AG09309 (cell line): ENCODE measurements around the gene GFRA1.

GRCh38 chr10:116210818-116211503 lies 62.0 kb downstream of the GFRA1 start:
- RRBS: no CpG with 5 or more reads among the region's 6 CpGs

DNA sequence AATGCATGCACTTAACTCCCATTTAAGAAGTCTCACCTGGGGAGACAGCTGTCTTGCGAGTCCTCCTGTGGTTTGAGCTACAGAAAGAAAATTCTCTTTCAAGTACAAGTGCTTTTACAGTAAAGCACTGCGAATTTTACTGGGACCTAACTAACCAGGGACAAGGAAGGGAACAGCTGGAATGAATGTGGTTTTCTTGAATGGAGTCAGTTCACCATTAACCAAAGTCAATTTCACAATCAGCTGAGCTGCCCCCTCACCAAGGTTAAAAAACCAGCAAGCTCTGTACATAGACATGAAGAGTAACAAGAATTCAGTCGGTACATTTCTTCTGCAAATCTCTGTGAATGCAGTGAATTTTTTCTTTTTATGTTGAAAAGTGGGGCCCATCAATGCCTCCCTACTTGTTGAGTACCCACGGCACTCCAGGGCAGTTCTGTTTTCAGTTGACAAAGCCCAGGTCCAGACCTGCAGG lies 56.3 kb downstream of the GFRA1 start:
- RRBS: no CpG with 5 or more reads among the region's 4 CpGs

DNA sequence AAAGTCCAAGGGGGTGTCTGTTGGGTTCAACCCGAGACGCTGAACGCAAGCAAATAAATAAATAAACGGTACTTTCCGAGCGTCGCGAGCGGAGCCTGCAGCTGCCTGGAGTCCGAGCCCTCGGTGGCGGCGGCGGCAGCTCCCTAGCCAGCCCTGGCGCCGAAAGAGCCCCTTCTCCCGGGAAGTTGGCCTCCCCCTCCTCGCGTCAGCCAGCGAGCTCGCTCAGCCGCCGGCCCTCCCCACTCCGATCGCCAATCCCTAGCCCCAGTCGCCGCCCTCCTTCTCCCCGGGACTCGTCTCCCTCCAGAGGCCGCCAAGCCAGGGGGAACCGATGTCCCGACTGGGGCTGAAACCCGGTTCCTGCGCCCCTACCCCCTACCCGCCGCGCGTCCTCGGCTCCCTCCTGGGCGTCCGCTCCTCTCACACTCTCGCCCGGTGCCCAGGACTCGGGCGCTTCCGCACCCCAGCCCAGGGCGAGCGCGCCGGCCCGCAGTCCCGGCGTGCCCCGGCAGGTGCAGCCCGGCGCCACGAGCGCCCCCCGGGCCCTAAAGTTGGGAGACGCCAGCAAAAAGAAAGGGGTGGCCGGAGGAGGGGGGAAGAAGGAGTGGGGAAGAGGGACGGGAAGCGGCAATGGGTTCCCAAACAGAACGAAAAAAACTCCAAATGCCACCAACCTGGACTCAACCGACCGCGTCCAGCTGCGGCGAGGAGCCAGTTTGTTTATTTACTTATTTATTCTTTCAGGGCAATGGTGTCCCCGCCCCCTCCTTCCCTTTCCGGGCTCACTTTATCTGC lies at the start of gene GFRA1:
GFRA1 (minus strand) TSS at position 718 of the 795 bp plus-strand sequence.
- RRBS: 4% methylated on average over 33 of the region's 71 CpGs

- RRBS: no CpG with 5 or more reads among the region's 22 CpGs
Observed at GRCh38 chr10:116274045-116274377, 1.0 kb upstream of the GFRA1 start.

GRCh38 chr10:116274378-116274762 lies 1.4 kb upstream of the GFRA1 start:
- RRBS: no CpG with 5 or more reads among the region's 25 CpGs

DNA sequence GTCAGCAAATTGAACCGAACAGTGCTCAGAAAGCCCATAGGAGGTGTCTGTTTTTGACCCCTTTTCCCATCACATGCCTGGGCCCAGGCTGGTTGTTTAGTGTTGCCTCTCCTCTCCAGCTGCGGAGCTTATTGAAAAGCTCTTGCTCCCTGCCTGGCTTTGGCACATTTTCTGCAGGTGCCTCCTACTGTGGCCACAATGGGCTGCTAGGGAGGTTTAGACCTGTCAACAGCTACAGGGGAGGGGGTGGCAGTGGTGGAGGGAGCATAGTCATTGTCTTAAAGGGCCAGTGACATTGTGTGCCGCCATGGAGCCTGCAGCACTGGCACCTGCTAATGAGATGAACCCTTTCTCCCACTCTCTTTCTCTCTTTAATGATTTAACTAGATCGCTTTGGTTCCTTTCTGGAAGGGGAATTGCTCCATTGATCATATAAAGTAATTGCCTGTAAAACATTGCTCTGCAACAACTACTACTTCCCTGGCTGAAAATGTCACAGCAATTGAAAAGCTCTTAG lies 13.2 kb upstream of the ENO4 start:
- RRBS: no CpG with 5 or more reads among the region's 4 CpGs

- RRBS: no CpG with 5 or more reads among the region's 1 CpG
Observed at GRCh38 chr10:116940303-116940923, 64.6 kb downstream of the SHTN1 start.

DNA sequence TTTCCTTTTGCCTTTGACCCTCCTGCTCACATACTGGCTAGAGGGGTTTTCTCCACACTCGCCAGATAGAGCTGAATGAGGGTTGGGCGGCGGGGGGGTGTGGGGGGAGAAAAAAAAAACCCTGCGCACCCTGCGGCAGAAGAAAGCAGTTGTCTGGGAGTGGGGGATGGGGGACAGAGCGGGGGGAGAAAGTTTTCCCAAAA lies 575 bp upstream of the VAX1 start:
- RRBS: no CpG with 5 or more reads among the region's 6 CpGs

DNA sequence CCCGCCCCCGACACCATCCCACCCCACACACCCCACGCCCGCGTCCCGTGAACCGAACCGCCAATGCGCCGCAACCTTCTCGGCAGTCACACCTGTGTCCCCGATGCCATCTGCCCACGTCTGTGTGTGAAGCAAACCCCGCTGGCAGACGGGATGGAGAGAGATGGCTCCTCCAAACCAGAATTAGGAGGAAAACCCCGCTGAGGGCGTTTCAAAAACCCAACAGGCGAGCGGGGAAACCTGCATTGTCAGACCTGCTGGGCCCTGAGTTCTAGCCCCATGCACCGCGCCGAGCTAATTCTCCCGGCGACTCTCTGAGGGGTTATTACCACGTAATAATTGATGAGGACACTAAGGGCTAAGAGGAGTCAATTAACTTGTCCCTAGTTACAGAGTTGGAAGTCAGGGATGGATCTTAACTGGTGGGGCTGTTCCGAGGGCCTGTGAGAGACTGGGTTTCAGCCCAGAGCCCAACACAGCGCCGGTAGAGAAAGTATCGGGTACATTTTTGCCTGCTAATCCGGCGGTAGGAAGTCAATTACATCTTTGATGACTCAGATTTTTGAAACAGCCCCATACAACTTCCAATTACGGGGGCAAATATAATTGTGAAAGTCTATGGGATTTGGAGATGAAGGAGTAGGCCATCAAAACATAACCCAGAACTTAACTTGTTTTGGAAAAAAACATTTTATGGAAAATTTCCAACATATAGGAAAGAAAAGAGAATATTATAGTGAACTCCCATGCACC lies 28.3 kb upstream of the KCNK18 start:
- RRBS: 28% methylated on average over 2 of the region's 32 CpGs

DNA sequence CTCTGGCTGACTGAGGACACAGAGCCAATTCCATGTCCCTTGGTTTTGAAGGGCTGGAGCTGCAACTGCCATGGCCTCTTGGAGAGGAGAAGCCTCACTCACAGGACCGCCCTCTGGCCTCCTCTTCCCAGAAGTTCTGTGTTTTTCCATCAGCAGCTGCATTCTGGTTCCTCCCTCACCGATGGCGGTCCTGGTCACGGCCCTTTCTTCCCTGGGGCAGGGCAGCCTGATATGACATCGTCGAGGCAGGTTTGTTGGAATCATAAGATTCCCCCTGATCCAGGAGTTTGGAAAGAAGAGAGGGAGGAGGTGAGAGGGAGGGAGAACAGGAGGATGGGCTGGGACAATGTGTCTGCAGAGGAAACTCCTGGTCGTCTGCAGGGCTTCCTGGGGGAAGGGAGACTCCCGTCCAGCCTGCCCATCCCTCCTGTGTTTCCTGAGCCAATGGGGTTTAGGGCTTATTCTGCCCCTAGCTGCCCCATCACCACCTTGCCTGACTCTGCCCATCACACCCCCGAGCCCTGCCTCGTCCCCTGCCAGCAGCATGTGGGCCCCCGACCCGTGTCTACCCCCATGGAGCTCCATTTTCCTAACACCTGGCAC lies 82.8 kb upstream of the PDZD8 start:
- RRBS: no CpG with 5 or more reads among the region's 12 CpGs

- RRBS: 4% methylated on average over 5 of the region's 45 CpGs
Observed at GRCh38 chr10:117543967-117544613, 1.5 kb downstream of the EMX2 start.

DNA sequence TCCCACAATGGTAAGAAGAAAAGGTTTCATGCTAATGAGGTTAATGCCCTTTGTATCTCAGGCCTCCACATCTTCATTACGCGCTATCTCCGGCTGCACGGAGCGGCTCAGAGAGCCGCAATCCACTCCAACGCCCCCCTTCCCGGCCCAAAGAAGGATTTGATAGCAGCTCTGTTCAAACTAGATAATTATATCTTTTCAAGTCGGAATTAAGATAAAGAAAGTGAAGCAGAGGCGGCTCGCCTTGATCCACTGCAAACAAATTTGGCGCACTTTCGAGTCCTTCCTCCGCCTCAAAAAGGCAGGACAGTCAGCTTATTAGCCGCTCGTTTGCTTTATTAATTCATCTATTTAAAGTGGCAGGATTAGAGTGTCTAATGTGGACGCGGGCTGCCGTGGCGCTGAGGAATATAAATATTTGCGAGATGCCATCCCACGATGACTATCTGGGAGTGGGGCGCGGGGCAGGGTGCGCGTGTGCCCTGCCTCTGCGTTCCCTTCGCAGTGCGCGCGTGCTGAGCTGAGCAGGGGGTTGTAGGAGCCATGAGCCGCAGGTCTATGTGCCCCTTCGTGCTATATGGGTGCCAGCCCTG lies 8.9 kb downstream of the EMX2 start:
- RRBS: 41% methylated on average over 6 of the region's 33 CpGs

- RRBS: no CpG with 5 or more reads among the region's 7 CpGs
Observed at GRCh38 chr10:118271829-118272265, 70.3 kb downstream of the FAM204A start.

- RRBS: no CpG with 5 or more reads among the region's 3 CpGs
Observed at GRCh38 chr10:118729497-118730028, 25.2 kb downstream of the CACUL1 start.

GRCh38 chr10:119090836-119091413 lies 10.3 kb upstream of the EIF3A start:
- RRBS: no CpG with 5 or more reads among the region's 5 CpGs

- RRBS: no CpG with 5 or more reads among the region's 3 CpGs
Observed at GRCh38 chr10:119239136-119239335, 31.7 kb downstream of the GRK5 start.

DNA sequence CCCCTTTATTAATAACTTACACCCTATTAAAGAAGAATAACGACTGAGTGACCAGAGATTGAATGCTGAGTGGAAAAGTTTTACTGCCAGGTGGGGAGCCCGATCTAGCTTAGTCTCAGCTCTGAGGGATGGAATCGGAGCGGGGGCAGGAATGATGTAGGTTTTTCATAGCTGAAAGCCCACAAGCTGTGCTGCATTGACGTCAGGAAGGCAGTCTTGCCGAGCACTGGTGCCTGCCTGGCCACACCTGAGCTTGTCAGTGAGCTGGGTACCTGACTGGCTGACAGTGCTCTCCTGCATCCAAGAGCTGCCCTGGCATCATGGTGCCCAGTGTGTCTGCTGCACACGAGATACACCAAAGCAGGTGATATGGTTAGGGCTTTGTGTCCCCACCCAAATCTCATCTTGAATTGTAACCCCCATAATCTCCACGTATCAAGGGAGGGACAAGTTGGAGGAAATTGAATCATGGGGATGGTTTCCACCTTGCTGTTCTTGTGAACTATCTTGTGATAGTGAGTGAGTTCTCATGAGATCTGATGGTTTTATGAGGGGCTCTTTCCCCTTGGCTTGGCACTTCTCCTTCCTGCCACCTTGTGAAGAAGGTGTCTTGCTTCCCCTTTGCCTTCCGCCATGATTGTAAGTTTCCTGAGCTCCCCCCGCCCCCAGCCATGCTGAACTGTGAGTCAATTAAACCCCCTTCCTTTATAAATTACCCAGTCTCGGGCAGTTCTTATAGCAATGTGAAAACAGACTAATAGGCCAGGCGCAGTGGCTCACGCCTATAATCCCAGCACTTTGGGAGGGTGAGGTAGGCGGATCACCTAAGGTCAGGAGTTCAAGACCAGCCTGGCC lies 35.1 kb downstream of the GRK5 start:
- RRBS: no CpG with 5 or more reads among the region's 14 CpGs

- RRBS: no CpG with 5 or more reads among the region's 14 CpGs
Observed at GRCh38 chr10:119251627-119252451, 44.5 kb downstream of the GRK5 start.

- RRBS: no CpG with 5 or more reads among the region's 9 CpGs
Observed at GRCh38 chr10:119264570-119265201, 57.3 kb downstream of the GRK5 start.

DNA sequence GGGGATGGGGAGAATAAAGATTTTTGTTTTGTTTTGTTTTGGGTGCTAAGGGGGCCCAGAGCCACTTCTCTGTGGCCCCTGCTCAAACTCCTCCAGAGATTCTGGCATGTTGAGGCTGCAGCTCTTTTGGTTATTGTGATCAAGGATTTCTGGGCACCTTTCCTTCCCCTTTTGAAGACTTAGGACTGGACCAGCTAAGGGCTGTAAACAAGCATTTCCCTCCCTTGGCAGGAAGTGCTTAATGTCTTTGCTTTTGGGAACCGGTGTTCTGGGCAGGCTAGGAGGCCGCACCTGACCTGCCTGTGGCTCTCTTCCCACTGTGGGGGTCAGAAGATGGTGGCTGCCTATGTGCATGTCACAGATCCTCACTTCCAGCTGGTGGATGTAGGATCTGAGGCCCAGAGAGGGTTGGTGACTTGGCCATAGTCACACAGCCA lies 81.8 kb downstream of the GRK5 start:
- RRBS: no CpG with 5 or more reads among the region's 2 CpGs